Metastatic Pancreatic Carcinoma in the Ovary (tissue), 1 donor: ENCODE data around the genes COL6A2 and DIP2A.

DNA sequence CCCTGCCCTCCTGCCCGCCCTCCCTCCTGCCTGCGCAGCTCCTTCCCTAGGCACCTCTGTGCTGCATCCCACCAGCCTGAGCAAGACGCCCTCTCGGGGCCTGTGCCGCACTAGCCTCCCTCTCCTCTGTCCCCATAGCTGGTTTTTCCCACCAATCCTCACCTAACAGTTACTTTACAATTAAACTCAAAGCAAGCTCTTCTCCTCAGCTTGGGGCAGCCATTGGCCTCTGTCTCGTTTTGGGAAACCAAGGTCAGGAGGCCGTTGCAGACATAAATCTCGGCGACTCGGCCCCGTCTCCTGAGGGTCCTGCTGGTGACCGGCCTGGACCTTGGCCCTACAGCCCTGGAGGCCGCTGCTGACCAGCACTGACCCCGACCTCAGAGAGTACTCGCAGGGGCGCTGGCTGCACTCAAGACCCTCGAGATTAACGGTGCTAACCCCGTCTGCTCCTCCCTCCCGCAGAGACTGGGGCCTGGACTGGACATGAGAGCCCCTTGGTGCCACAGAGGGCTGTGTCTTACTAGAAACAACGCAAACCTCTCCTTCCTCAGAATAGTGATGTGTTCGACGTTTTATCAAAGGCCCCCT is 22.9 kb downstream of the COL6A1 start:
- PRO-cap: no peak

DNA sequence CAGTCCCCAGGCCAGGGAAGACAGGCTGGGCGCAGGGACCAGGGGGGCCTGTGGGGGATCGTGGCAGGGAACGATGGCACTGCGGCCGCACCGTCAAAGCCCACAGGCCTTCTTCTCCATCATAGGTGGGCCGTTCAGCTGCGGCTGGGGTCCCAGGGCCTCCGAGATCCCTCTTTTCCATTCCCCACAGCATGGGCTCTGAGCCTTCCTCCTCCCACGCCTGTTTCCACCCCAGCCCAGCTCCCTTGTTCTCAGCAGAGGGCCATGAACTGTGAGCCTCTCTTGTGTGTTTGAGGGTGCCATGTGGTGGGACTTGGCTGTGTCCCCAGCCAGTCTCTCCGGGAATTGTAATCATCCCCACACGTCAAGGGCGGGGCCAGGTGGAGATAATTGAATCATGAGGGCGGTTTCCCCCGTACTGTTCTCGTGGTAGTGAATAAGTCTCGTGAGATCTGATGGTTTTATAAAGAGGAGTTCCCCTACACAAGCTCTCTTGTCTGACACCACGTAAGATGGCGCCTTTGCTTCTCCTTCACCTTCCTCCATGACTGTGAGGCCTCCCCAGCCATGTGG is 57.3 kb upstream of the COL6A2 start:
- PRO-cap: no peak

DNA sequence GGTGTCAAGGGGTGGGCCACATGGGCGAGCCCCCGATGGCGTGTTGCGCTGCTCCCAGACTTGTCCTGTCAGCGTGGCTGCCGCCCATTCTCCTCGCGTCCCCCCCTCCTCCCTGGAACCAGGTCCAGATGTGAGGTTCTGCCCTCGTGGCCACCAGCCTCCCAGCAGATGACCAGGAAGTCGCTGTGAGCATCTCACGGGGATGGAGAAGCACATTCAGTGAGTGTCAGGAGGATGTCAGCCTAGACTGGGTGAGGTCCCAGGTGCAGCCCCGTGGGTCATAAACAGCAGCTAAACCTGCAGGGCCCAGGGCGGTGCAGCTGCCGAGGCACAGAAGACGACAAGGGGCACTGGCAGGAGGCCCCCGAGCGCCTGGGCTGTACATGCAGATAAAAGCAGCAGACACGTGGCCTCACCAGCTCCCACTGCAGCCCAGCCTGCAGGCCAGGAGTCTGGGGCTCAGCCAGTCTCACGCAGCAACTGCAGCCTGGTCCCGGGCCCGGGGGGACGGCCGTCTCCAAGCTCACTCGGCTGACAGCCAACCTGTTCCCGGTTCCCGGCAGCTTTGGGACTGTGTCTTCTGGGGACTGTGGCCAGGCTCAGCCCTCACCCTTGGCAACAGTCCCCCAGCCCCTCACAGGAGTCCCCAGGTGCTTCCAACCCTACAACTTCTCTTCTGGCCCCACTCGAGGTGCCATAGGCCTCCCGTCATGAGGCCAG is 17.5 kb upstream of the COL6A2 start:
- PRO-cap: no peak

GRCh38 chr21:46097313-46098234 is at the start of gene COL6A2:
COL6A2 (plus strand) TSS chr21:46098112.
- PRO-cap: bidirectional peak, plus-strand start at chr21:46098152, minus-strand start at chr21:46098046

- PRO-cap: no peak
Observed at GRCh38 chr21:46115087-46115501, 17.2 kb downstream of the COL6A2 start.

DNA sequence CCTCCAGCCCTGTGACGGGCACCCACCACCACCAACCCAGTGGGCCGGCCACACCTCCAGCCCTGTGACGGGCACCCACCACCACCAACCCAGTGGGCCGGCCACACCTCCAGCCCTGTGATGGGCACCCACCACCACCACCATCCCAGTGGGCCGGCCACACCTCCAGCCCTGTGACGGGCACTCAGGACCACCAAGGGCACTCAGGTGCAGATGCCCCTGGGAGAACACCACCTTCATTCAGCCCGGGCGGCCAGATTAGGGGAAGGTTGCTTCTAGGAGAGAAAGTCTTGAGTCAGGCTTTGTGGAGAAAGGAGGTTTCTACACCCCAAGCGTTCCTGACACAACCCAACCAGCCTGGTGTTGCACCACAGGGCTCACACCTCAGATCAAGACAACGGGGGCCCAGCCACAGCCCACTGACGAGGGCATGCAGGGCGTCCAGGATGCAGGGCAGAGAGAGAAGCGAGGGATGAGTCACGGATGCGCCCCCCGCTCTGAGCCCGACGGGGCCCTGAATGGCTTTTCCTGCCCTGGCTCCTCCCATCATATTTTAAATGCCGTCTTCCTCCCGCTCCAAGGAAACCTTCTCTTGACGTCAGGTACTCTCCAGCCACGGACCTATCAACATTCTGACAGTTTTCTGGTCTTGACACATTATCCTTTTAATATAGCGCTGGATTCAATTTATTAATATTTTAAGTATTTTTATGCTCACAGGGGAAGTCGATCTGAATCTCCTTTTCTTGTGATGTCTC is 506 bp upstream of the SPATC1L start:
- PRO-cap: bidirectional peak, plus-strand start at position 174 of the sequence, minus-strand start outside the sequence; bidirectional peak, plus-strand start at position 583 of the sequence, minus-strand start at position 505 of the sequence

GRCh38 chr21:46256241-46256723 is 27.7 kb upstream of the LSS start:
- PRO-cap: no peak

- PRO-cap: no peak
Observed at GRCh38 chr21:46277319-46277861, 8.0 kb downstream of the MCM3AP start.

- PRO-cap: no peak
Observed at GRCh38 chr21:46378869-46379482, 55.0 kb downstream of the PCNT start.

DNA sequence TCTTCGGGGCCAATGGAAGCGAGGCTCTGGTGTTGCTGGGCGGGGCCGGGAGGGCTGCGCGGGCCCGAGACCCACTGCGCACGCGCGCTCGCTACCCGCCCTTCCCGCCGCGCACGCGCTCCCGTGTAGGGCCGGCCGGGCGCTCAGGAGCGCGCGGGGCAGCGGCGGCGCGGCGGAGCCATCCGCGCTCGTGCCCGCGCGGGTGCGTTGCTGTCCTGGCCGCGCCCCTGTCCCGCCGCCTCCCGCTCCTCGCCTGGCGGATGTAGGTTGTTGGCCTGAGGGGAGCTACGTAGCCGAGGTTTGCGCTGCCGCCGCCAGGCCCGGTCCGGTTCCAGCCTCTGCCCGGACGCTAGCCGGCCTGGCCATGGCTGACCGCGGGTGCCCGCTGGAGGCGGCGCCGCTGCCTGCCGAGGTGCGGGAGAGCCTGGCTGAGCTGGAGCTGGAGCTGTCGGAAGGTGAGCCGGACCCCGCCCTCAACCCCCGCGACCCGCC is at the start of gene DIP2A:
Gene DIP2A (plus strand): TSS at position 124 of the 492 bp plus-strand sequence.
- PRO-cap: bidirectional peak, plus-strand start at position 128 of the sequence, minus-strand start outside the sequence